ENCODE measurements around the genes SCN2B, HINFP and MCAM.

DNA sequence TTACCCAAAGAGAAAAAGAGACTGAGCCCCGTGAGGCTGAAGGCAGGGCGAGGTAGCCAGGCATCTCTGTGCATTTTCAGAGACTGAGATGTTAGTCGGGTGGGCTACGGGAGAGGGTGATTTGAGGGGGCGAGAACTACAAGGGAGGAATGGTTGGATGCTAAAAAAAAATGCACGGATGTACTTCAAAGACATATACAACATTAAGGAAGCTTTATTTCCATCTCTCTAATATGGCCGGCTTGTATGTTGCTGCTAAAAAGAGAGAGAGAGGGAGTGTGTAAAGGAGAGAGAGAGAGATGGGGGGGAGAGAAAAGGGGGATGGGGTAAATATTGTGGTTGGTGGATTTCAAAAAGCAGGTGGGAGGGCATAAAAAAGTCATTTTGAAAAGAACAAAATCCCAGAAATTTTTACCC is at the start of gene SCN2B:
SCN2B (minus strand) TSS at position 282 of the 417 bp plus-strand sequence.
- RRBS = no CpG with 5 or more reads among the region's 7 CpGs

DNA sequence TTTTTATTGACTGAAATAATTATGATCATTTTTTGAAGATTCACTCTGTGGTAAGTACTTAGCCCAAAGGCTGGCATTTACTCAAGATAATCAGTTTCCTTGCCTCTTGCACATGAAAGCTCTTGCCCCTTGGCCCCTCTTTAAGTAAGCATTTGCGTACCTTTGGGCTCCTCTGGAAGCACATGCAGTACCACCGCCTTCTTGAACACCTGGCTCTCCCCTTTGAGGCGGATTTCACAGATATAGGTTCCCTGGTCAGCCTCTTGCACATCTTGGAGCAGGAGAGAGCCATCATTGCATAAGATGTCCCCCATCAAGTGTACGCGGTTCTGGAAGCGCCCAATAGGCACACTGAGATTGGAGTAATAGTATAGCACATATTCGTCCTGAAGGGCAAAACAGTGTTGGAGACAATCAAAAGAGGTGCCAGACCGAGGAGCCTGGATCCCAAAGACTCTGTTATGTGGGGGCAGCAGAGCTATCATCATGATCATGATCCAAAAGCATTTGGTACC is 14.4 kb downstream of the JAML start:
- RRBS = no CpG with 5 or more reads among the region's 8 CpGs

DNA sequence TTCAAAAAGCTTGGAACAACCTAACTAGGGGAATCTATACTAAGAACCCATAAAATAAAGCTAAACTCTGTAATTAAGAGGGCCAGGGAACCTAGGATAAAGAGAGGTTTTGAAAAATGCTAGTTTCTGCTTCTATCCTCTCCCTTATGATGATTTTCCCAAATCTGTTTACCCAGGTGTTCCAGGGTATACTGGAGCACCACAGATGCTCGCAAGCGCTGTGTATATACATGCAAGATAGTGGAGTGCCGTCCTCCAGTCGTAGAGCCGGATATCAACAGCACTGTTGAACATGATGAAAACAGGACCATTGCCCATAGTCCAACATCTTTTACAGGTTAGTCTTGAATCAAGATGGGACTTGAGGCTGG is 26.5 kb upstream of the TTC36 start:
- RRBS = no CpG with 5 or more reads among the region's 5 CpGs

GRCh38 chr11:118523601-118524866 is 3.2 kb upstream of the TTC36 start:
- RRBS = no CpG with 5 or more reads among the region's 11 CpGs

GRCh38 chr11:118605362-118605917 is 2.0 kb upstream of the PHLDB1 start:
- RRBS = no CpG with 5 or more reads among the region's 8 CpGs

GRCh38 chr11:118820342-118820864 is 29.4 kb upstream of the DDX6 start:
- RRBS = no CpG with 5 or more reads among the region's 13 CpGs

DNA sequence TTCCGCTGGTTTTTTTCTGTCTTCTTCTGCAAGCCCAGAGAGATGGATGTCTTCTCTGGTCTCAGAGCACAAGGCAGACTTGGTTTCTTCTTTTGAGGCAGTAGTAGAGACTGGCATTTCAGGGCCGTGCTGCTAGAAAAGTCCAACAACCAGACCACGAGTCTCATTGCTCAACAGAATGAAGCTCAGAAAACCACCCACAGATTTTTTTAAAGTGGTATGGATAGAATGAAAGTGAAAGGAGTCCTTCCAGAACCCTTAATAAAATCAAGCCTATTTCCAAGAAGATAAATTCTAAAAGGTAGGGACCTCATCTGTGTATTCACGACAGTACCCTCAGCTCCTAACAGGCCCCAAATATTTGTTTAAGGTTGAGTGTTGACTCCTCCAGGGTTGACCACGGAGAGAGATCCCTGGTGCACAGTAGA is 43.5 kb upstream of the DDX6 start:
- RRBS = no CpG with 5 or more reads among the region's 5 CpGs

GRCh38 chr11:118870100-118871264 is 13.2 kb upstream of the CXCR5 start:
- RRBS = 10% methylated on average over 1 of the region's 21 CpGs

DNA sequence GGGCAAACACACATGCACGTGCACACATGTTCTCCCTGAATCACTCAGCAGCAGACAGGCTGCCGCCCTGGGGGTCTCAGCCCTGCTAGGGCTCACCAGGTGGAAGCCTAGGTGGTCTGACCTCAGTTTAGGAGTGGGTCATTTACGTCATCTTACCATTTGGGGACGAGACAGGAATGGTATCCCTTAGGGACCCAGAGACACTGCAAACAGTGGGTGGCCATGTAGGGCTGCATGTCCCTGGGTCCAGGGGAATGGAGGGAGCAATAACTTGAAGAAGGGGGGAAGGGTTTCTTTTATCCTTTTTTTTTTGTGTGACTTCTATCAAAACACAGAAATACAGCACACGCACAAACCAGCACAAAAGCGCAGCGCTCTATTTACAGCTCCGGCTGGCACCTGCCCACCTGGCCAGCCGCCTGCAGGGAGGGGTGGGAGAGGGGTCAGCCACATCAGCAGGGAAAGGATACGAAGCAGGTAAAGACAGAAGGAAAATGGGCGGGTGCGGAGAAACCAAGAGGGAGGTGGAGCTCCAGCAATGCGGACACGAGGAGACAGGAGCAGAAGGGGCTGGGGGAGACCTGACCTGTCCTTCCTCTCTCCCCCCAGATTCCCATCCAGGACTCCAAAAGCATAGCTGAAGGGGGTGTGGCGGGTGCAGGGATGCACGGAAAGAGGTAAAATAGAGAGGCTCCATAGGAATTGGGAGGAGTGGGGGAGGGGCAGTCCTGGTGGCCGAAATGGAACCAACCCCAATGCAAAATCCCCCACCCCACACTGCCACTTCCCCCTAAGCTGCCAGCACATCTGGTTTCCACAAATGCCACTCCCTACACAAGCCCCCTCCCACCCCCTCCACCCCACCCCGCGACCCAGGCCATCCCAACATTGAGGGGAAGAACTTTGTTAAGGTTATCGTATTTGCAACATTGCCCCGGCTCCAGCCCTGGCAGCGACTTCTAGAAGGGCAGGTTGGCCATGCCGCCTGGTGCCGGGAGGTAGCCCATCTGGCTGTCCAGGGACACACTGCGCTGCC is 14.1 kb downstream of the CXCR5 start:
- RRBS = 92% methylated on average over 4 of the region's 25 CpGs

GRCh38 chr11:118900380-118901059 is 16.8 kb downstream of the CXCR5 start:
- RRBS = 74% methylated on average over 6 of the region's 22 CpGs

DNA sequence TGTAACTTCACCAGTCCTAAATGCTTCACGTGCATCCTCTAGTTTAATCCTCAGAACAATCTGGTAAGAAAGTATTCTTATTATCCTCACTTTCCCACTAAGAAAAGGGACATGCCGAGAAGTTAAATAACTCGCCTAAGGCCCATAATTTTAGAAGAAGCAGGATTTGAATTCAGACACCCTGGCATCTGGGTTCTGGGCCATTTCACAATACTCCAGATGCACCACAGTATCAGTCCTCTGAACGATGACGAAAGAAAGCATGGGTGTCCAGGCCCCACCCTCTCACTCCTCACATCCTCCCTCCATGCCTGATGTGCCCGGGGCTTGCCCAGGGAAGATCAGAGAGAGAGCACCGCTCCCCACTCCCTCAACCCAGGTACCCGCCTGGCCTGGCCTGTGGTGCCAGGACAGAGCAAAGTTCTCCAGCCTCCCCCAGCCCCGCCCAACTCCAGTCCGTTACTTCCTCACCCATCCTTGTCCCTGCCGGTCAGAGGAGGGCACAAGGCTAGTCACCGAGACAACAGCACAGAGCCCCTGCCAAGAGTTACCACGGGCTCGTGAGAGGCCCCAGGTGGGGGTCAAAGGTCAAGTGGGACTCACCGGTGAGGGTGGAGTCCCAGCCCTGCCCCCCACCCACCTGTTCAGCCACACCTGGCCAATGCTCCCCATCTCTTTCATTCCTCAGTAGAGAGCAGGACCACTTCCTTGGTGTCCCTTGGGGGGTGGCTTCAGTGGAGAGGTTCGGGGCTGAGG is 8.2 kb downstream of the BCL9L start:
- RRBS = 4% methylated on average over 3 of the region's 16 CpGs

DNA sequence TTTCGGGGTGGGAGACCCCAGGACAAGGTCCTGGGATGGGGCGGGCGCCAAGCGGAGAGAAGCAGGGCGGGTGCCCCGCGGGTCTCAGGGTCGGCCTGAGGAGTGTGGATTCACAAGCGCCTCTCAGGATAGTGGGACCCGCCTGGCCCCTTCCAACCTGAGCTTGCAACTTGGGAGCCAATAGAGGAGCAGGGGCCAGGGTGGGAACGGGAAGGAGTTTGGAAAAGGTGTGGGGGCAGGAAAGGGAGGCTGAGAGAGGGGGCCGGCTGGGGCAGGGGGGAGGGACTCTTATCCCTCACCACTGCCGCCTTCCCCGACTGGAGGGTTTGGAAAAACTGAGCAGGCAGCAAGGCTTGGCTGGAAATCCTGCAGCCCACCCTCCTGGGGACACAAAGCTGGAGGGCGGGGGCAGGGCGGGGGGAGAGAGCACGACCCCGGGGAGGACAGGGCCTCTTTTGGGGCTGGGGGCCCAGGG is 3.3 kb upstream of the BCL9L start:
- RRBS = no CpG with 5 or more reads among the region's 18 CpGs

DNA sequence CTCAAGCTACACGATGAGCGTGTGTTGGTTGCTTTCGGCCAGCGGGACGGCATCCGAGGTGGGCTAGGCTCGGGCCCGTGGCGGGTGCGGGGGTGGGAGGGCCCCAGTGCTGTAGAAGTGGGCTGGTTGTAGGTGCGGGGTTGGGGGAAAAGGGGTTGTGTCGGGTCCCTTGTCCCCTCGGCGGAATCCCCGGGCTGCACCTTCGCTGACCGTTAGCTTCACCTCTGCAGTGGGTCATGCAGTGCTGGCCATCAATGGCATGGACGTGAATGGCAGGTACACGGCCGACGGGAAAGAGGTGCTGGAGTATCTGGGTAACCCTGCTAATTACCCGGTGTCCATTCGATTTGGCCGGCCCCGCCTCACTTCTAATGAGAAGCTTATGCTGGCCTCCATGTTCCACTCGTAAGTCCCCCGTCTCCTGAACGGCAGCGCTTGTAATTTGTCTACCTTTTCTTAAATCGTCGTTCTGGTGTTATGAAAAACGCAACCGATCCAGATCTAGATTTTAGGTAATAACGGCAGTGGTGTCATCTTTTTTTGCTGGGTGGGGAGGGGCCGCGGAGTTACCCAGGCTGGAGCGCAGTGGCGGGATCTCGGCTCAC is 449 bp downstream of the TRAPPC4 start:
- RRBS = no CpG with 5 or more reads among the region's 39 CpGs

GRCh38 chr11:119024203-119025590 is 6.1 kb downstream of the TRAPPC4 start:
- RRBS = 30% methylated on average over 5 of the region's 21 CpGs

GRCh38 chr11:119027616-119028332 is 9.2 kb downstream of the TRAPPC4 start:
- RRBS = no CpG with 5 or more reads among the region's 8 CpGs

GRCh38 chr11:119093376-119093878 is 1.8 kb downstream of the H2AX start:
- RRBS = no CpG with 5 or more reads among the region's 6 CpGs

- RRBS = 2% methylated on average over 8 of the region's 43 CpGs
Observed at GRCh38 chr11:119121455-119122061, at the start of gene HINFP. HINFP (plus strand) TSS chr11:119121580.

DNA sequence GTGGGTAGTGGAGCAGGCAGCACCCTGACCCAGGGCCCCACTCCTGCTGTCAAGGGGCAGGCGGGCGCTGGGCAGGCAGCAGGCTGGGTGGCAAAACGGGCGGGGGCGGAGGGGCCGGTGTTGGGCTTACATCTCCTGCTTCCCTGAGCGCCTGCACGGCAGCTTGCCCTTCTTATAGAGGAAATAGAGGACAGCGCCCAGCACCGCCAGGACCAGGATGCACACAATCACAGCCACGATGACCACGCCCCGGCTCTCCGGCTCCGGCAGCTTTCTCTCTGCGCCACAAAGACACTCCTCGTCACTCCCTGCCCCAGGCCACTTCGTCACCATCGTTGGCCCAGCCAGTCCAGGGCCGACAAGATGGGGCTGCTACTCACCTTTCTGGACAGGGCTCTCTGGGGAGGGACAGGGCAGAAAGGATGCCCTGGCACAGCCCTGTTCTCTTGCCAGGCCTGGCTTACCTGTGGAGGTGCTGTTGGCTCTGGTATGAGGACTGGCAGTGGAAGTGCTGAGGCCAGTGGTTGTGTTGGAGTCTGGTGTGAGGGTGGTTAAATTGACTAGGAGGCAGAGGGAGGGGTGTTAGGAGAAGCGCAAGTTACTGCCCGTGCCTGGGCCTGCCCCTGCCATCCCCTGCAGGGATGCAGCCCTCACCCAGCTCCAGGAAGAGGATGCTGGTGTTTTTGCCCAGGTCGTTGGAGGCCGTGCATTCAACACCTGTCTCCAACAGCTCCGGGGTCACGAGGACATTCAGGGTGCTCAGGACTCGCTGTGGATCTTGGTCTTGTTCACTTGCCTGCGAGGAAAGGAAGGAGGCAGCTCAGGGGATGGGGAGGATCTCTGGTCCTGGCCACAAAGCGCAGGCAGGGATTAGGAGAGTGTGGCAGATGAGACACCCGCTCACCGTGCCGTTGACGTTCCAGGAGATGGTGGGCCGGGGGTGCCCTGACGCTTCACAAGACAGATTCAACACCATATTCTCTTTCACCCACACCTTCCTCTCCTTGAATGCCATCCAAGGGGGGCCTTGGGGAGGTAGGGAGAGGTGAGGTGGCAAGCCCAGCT is 6.0 kb downstream of the MCAM start:
- RRBS = no CpG with 5 or more reads among the region's 35 CpGs

DNA sequence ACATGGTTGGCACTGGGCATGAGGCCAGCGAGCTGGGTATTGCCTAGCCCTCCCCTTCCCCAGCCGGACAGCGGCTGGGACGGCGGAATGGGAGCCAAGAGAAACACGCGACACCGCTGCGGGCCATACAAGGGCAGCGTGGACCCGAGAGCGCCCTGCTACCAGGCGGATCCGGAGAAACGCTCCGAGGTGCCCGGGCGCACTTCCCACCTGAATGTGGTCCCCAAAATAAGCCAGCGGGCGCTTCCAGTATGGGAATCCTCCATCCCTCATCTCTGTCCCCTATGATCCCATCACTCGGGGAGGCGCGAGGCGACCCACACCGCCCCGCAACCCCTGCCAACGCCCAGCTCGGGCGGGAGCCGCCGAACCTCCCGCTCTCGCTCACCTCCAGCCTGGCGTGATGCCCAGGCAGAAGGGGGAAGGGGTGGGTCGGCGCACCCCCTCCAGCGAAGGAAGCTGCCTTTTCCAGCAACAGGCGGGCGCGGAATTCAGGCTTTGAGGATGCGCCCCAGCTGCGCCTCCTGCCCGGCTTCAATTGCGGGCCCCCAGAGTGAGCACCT is 675 bp downstream of the MCAM start:
- RRBS = 5% methylated on average over 8 of the region's 44 CpGs

DNA sequence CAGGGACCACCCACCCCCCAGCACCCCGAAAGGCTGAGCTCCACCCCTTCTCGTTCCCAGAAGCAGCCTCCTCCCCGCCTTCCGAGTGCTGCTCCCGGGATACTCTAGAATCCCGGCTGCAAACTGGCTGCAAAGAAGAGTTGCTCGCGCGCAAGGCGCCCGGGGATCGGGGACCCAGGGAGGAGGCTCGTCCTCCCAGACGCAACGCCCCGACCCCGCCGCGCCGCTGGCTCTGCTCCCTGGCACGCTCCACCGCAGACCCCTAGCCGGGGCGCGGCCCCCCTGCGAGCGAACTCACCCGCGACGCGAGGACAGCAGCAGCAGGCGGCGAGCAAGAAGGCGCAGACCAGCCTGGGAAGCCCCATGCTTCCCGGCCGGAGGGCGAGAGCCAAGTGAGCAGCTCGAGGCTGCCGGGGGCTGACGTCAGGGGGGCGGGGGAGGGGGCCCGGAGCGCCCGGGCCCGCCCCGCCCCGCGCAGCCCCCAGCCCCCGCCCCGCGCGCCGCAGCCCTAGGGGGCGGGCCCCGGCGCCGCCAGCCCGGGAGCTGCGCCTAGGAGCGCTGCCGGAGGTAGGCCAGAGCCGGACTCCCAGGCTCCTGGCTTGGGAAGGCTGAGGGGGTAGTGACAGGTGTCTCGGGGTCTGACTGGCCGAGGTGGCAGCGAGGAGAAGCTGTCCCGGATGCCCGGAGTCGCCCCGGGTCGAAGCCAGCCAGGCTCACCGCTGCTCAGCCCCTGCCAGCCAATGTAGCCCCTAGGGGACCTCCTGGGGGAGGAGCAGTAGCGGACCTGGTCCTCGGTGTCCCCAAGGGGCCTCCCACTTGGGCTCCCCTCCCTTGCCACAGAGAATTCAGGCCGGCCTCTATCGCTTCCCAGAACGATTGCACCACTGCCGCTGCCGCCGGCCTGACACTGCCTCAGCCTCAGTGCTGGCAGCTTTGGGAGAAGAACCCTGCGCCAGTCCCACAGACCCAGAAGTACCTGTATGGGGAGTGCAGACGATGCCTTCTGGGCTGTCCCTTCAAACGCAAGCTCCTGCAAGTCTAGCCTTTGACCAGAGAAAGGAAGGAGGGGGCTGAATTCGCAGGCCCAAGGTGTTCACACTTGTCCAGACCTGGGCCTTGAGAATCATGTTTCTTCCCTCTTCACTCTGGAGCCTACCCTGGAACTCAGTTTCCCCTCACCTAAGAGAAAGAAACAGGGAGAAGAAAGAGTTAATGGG is at the start of gene MCAM:
MCAM (minus strand) TSS at position 394 of the 1,217 bp plus-strand sequence.
- RRBS = 5% methylated on average over 44 of the region's 83 CpGs